A673 (cell line): ENCODE measurements around a stretch of chr11.

DNA sequence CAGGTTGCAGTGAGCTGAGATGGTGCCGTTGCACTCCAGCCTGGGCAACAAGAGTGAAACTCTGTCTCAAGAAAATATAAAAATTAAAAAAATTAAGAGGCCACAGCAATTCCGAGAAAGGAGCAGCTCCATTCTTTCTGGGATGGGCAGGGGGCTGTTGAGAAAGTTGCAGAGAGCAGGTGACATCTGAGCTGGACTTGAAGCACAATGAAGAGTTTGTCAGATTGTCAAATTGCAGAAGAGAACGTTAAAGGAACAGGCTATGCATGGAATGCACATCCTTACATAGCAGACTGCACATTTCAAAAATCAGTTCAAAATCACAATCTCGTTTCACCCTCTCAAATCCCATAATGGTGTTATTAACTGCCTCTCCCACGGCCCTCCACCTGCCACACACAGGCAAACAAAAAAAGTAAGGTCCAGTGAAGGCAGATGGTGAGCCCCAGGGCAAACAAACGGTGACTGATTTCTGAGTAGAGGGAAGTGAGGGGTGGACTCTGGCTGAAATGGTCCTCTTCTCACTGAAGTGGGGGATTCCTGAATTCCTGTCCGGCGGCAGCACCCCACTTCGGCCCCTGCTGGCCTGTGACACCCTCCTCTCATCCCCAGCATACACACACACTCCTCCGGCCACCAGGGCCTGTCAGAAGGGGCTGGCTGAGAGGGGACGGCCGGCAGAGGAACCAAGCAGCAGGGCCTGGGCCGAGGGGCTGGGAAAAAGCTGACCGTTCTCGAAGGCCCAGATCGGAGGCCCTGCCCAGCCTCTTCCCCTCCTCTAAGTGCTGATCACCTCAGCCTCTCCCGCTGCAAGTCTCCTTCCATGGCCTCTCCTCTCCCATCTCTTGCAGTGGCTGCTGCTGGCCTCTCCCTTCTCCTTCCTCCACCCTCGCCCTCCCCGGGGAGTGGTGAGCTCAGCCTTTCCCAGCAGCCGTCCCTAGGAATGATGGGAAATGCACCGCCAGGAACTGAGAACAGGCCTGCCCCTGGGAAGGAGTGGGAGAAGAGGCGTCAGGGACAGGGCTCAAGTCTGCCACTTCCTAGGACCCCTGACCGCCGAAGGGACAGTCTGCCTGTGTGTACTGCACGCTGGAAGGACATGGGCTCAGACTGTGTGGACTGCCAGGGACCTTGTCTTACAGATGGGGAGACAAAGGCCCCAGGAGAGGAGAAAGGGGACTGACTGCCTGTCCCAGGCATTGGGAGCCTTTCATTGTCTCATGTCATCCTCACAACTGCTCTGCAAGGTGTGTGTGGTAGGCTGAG, 39.8 kb downstream of the ARRB1 start:
- PRO-cap = bidirectional peak, plus-strand start at position 977 of the sequence, minus-strand start at position 910 of the sequence

DNA sequence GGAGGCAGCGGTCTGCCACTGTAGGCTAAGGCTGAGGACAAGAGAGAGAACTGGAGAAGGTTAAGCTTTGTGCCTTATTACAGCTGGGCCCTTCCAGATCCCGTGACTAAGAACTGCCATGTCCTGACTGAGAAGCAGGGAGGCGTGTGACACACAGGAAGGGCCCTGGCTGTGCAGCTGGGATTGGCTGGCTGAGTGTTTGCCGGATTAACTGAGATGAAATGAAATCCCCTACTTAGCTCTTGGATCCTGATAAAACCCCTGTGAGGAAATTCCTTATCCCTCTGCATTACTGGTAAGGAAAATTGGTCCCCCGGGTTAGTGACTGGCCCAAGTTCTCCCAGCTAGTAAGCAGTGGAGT, 38.0 kb downstream of the ARRB1 start:
- PRO-cap = bidirectional peak, plus-strand start at position 234 of the sequence, minus-strand start at position 52 of the sequence

DNA sequence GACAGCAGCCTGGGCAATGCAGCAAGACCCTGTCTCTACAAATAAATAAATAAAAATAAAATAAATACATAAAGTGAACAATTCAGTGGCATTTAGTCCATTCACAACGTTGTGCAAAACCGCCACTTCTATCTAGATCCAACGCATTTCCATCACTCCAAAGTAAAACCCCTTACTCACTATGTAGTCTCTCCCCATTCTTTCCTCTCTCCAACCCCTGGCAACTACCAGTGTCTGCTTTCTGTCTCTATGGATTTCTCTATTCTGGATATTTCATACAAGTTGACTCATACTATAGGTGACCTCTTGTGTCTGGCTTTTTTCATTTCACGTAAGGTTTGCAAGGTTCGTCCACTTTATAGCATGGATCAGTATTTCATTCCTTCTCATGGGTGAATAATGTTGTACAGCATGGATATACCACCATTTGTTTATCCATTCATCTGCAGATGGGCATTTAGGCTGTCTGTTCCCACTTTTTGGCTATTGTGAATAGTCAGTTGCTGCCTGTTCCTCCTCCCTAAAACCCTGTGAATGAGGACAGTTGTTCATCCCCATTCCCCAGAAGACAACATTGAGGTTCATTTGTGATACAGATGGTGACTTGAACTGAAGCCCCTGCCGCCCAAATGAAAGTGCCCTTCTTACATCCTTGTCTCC, 23.4 kb downstream of the ARRB1 start:
- PRO-cap = no peak

DNA sequence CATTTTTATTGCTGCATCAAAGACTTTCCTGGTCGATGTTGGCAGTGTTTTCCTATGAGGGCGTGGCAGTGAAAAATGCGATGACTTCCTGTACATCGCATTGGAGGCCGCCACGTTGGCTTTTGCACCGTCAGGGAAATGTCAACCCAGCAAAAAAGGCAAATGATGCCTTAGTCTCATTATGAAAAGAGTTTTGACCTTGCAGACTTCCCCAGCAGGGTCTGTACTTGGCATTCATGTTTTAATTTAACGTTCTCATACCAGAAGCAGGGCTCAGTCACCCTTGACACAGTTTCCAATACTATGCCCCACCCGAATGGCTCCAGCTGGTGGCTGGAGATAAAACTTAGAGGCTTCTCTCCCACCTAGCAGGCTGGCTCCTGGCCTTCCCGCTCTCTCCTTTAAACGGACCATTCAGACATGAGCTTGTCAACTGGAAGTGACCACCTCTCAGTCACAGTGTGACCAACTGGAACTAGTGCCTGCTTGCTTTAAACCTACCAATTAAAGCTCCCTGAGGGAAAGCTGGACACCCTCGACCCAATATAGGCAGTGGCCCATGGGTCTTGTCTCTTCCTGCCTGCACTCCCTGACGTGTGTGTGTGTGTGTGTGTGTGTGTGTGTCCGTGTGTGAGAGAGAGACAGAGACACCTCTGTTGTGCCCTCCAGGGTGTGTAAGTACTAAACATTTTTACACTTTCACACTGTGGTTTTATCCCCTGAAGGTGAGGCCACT, 8.7 kb upstream of the GDPD5 start:
- PRO-cap = no peak

DNA sequence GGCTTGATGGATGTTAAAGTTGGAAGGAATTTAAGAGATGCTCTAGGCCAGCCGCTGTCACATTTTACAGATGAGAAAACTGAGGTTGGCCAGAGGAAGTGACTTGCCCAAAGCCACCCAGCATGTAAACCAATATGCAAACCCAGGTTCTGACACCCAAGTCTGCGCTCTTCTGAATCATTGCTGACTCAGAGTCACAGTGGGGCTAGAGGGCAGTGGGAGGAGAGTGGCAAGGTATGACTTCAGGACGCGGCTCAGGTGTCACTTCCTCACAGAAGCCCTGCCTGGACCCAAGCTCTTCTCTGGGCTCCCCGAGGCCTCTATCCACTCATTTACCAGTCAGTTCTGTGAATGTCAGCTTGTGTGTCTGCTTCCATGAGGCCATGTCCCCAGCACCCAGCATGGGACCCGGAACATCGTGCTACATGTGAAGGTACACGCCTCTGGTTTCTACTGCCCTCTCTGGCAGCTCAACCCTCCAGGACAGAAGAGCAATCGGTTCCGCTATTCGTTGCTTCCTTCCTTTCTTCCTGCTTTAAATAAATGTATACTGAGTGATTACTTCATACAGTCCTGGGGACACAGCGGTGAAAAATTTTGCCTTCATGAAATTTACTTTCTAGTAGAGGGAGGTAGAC, 11.5 kb upstream of the GDPD5 start:
- PRO-cap = no peak

GRCh38 chr11:75554191-75555105, 7.6 kb upstream of the SERPINH1 start:
- PRO-cap = bidirectional peak, plus-strand start at chr11:75554428, minus-strand start at chr11:75554372; bidirectional peak, plus-strand start at chr11:75554799, minus-strand start at chr11:75554541

GRCh38 chr11:75745643-75746294, 22.8 kb upstream of the DGAT2 start:
- PRO-cap = no peak

GRCh38 chr11:75812894-75813531, 2.0 kb upstream of the UVRAG start:
- PRO-cap = no peak

- PRO-cap = no peak
These were observed 11.4 kb downstream of the UVRAG start for GRCh38 chr11:75826426-75826773.

DNA sequence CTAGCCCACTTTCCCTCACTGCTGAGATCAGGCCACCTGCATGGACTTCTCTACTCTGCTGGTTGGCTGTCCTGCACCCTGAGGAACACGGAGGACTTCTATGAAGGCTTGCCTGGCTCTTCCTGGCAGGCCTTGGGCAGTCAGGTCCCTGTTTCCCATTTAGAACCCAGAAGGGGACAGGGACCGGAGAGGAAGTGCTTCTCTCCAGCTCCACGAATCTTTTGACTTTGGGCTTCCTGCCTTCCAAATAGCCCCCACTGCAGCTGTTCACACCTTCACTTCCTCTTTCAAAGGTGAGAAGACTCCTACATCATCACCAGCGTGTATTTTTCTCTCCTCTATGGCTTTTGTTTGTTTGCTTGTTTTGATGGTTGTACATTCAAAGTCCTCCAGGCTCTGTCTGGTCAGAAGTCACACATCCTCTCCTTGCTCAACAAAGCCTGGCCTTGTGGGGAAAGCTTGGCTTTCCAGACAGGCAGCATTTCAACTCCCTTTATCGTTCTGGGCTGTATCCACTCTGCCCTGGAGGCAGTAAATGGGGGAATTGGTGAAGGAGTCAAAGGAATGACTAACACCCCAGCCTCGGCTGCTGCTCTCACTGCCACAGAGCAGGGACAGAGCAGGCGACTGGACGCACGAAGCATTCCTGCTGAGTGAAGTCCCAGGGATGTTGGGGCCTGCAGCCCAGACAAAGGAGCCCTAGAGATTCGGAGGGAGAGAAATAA, 52.9 kb downstream of the WNT11 start:
- PRO-cap = no peak

- PRO-cap = no peak
These were observed 20.9 kb downstream of the WNT11 start for GRCh38 chr11:76185365-76185807.

DNA sequence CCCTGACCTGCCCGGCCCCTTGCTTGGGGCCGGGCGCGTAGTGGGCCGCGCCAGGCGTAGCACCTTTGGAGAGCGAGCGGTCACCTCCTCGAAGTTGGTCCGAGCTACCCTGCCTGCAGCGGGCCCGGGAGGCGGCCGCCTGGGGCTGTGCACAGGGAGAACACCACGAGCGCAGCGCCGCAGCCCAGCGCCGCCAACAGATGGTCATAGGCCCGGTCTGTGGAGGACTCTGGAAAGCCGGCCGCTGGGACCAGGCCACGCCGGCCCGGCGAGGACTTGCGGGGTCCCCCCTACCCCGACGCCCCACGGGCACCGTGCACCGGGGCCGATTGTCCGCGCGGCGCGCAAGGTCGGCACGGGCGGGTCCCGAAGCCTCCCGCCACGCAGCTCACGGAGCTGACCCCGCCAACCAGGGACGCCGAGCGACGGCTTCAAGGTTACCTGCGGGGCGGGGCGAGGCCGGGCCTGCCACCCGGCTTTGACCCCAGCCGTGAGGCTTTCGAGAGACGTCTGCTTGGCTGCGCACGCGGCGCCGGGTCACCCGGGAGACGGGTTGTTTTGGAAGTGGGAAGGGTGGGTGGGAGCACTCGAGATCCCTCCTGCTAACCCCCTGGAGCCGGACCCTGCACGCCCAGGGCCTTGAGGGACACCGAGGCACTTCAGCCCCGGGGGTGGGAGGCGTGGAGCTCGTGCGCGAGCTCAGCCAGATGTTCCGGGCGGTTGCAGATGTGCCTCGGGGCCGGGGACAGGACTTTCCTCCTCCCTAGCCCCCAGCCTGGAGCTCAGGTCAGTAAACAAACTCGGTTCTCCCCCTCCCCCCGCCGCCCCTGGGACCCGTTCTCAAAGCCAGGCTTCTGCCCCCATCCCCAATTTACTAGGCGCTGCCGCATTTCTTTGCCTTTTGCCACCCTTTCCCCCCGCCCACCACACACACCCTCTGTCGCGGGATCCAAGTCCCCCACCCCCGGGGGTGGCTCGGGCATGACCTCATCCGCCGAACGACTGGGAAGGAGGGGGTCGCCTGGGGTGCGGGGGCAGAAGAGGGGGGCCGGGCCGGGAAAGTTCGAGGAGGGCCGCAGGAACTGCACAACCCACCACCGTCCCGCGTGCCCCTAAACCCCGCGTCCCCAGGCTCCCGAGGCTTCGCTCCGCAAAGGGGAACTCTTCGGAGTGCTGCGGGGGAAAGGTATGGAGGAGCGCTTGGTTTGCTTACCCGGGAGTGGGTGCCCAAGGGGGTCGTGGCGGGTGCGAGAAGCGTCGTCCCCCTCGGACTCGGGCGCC, 3.3 kb upstream of the WNT11 start:
- PRO-cap = no peak

DNA sequence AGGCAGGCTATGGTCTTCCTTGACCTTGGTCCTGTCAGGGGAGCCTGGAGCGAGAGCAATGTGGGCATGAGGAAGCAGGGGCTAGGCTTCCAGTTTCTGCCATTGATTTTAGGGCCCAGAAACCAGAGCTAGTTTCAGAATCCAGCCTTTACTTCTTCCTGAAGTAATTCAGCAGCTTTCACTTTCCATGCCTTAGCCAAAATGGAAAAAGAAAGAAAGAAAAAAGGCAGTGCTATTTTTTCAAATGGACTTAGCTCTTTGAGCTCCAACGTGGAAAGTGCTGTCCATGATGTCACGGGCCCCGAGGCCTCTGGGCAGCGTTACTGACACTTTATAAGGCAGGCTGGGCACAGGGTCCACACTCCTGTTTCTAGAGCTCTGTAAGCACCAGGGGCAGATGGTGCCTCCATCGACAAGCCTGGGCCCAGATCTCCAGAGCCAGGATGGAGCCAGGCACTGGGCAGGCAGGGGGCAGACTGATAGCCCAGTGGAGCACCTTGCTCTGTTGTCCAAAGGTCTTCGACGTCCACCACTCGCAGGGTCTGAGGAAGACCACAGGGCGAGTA, 21.8 kb upstream of the WNT11 start:
- PRO-cap = no peak

GRCh38 chr11:76351055-76351438, 29.9 kb downstream of the THAP12 start:
- PRO-cap = no peak

DNA sequence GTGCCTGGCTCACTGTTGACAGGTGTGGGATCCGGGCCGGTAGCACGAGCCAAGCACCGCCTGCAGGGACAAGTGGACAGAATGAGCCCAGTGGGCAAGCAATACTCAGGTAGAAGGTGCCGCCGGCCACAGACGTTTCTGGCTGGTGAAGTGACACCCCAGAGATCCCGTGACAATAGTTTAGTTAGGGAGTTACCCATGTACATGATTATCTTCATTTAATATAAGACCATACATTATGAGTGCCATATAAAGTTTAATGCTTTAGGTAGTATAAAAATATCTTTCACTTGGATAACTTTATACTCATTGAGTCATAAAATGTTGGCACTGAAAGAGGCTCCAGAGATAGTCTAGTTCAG, 49.3 kb downstream of the EMSY start:
- PRO-cap = no peak

- PRO-cap = no peak
These were observed 77.5 kb downstream of the LRRC32 start for GRCh38 chr11:76592970-76593569.

GRCh38 chr11:76604417-76604657, 66.2 kb downstream of the LRRC32 start:
- PRO-cap = no peak

- PRO-cap = no peak
These were observed 64.2 kb downstream of the LRRC32 start for GRCh38 chr11:76606164-76606890.

DNA sequence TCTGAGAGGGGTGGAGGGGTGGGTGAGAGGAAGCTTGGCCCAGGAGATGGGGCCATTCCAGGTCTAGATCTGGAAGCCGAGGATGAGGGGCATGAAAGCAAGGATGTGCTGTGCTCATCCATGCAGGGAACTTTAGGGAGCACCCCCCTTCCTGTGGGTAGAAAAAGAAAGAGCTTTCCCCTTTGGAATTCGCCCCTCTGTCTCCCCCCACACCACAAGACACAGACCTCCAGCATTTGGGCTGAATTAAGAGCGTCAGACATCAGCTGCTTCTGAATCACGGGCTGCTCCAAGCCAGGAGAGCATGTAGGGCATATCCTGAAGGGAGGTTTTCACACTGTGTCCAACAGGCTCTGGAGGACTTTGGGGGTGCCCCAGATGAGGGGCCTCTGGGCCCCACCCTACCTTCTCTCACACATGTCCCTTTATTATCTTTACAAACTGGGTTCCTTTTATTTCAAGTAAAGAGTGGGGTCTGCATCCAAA, 53.0 kb downstream of the LRRC32 start:
- PRO-cap = no peak

- PRO-cap = no peak
These were observed 2.0 kb upstream of the TSKU start for GRCh38 chr11:76781142-76781606.